Temporal lobe (tissue), 2 donors: ENCODE measurements around a stretch of chr13.

- RAMPAGE, long total RNA = no peak
Observed at GRCh38 chr13:108873295-108873628, 243.9 kb downstream of the MYO16 start.

- RAMPAGE, long total RNA = no peak
Observed at GRCh38 chr13:108957557-108957934, 328.1 kb downstream of the MYO16 start.

DNA sequence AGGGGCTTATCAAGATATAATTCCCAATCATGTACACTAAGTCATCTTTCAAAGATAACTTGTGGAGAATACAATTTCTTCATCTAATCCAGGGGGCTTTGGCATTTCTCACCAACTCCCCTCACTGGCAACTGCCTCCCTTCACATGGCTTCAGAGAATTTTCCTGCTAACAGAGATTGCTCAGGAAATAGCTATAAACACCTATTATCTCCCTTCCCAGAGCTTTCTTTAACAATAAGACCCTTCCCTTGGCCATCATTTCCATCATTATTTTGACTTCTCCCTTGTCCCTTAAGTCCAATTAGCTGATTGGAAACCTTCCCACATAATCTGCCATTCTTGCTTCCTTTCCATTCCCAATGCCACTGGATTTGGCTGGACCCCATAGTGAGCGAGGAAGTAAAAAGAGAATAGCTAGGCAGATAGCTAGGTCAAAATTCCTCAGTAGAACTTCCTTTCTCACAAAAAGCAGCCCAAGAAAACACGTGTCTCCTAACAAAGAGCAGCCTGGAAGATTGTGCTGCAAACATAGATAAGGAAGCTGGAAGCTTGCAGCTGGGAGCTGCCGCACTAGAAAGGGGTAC, 522.0 kb downstream of the IRS2 start:
- RAMPAGE, long total RNA = no peak

GRCh38 chr13:109309858-109310612, 476.3 kb downstream of the IRS2 start:
- RAMPAGE, long total RNA = no peak

- RAMPAGE, long total RNA = no peak
Observed at GRCh38 chr13:109318470-109318749, 468.0 kb downstream of the IRS2 start.

DNA sequence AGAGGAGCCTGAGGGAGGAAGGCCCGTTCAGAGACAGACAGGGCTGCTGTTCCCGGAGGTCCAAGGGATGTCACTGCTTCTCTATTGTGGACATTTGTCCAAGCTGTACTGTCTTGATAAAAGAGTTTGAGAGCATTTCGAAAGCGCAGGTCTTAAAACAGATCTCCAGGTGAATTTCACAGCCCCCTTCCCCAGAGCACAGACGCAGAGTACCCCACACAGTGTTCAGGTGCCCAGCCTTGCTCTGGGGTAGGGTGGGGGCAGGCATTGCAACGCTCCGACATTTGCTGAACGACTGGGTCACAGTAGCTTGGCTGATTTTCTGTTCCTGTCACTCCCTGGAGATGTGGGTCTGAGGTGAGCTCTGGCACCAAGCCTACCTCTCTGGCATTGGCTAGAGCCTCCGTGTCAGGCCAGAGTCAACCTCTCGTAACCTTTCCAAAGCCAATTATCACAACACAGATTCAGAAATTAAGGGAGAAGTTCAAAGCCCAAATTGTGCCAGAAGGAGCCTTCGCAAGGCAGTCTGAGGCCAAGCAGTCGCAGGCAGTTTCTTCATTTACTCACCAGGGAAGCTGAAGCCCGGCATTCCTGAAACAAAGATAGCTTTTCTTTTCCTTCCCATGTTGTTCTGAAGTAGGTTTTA, 117.2 kb downstream of the IRS2 start:
- RAMPAGE, long total RNA = no peak

GRCh38 chr13:110023573-110024119, 237.3 kb upstream of the IRS2 start:
- RAMPAGE, long total RNA = no peak

- RAMPAGE, long total RNA = no peak
Observed at GRCh38 chr13:110129593-110130005, 177.4 kb downstream of the COL4A1 start.

DNA sequence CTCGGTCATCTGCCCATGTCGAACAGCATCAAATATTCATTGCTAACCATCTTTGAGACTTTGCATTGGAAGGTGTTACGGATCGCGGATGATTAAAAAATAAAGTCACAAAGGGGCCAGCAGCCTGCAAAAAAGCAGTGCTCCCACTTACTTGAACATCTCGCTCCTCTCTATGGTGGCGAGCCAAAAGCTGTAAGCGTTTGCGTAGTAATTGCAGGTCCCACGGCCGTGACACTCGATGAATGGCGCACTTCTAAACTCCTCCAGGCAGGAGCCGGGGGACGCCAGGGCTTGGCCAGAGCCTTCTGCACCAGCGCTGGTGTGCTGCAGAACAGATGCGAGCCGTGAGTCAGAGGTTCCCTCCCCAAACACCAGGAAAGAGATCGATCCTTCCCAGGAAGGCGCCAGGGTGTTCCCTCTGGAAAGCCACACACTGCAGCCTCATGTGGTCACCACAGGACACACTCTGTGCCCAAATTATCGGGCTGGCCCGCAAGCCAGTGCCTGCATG, 154.7 kb downstream of the COL4A1 start:
- RAMPAGE, long total RNA = no peak

- RAMPAGE, long total RNA = no peak
Observed at GRCh38 chr13:110160954-110161600, 145.9 kb downstream of the COL4A1 start.

DNA sequence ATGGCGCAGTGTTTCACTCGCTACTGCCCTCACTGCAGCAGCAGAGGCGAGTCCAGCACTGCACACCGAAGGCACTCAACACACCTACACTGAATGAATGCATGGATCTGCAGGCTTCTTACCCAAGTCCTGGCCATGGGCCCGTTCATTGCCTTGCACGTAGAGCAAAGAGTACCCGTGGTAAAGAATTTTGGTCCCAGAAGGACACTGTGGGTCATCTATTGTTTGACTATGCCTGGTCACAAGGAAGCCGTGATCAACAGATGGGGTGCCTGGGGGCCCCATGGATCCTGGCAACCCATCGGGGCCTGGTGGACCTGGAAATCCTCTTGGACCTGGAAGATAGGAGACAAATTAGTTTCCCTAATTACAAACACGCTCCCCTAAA, 144.9 kb downstream of the COL4A1 start:
- RAMPAGE, long total RNA = no peak

DNA sequence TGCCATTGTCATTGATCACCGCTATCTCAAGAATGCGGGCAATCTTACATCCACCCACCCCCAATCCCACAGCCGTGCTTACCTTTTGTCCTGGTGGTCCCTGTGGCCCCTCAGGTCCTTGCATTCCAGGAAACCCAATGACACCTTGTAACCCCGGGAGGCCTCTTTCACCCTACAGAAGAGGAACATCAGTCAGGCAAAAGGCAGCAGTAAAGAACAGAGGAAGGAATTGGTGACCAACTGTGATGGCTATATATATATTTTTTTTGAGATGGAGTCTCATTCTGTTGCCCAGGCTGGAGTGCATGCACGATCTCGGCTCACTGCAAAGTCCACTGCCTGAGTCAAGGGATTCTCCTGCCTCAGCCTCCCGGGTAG, 93.1 kb downstream of the COL4A1 start:
- RAMPAGE, long total RNA = no peak

DNA sequence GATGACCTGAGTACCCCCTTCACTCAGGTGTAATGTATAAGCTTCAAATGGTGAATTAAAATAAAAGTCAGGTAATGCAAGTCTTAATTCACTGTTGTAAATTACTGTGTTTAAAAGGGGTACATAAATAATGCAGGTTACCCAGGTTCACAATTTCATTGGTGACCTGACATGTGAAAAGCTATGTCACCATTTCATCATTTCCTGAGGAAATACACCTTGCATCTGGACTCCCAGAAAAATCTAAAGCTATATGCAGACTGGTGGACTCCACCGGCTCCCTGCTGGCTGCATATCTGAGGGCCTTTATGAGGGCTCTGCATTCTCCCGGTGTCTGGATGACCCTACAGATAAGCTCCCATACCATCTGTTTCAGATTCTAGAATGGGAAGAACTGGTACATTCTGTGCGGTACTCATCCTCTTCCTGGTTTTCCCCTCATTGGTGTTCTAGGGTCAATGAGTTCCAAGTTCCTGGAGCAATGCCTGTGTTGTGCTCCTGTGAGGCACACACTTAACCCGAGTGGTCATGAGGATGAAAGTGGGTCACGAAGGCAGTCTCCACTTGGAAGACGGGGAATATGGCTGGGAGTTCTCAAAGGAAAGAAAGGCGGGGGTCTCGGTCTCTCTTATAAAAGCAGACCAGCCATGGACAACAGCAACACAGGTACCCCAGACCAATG, 60.5 kb downstream of the COL4A1 start:
- RAMPAGE, long total RNA = no peak

- RAMPAGE, long total RNA = no peak
Observed at GRCh38 chr13:110248003-110248330, 59.0 kb downstream of the COL4A1 start.

- RAMPAGE, long total RNA = no peak
Observed at GRCh38 chr13:110250133-110251198, 56.5 kb downstream of the COL4A1 start.

GRCh38 chr13:110293452-110293913, 13.5 kb downstream of the COL4A1 start:
- RAMPAGE, long total RNA = no peak

GRCh38 chr13:110313759-110314448, 6.8 kb downstream of the COL4A2 start:
- RAMPAGE, long total RNA = no peak

DNA sequence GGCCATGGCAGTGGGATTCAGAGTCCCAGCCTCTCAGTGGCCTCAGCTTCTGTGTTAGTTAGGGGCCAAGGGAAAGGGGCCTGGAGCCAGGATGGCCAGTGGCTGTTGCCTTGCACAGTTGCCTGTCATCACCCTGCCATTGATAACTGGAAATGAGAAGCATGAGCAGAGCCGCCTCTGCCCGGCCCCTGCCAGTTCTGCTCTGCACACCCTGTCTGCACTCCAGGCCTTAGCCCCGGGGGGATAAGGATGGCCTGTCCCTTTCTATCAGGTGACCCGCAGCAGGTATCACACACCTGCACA, 7.8 kb downstream of the COL4A2 start:
- RAMPAGE, long total RNA = no peak

DNA sequence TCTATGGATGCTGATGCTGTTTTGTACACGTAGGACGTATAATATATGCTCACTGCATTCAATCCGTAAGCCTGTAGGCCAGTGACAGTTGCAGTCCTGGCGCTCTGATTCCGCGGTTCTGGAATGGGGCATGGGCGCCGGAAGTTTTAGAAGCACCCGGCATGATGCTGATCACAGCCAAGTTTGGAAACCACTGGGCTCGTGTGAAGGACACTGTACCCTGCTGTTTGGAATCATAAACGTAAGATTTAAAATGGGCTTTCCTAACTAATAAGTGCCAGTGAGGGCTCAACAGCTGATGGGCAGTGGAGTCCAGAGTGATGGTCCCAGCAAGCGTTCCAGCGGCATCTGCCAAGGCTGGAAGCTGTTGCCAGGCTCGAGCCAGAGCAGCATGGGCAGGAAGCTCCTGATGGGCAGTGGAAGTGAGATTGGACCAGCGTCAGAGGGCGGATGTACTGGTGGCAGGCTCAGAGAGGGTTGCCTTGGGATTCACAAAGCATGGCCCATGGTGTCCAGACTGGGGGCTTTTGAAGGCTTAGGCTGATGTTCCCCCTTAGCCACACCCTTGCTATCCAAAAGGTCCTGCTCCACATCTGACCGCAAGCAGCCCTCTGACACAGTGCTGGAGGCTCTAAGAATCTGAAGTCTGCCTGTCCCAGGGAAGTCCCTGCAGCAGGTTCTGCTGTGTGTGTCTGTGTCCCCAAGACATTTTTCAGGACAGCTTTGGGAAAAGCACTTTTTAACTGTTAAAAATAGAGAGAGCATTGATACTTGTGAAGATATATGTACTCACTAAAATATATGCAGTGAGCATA, 30.2 kb downstream of the COL4A2 start:
- RAMPAGE, long total RNA = no peak

GRCh38 chr13:110353219-110353611, 46.1 kb downstream of the COL4A2 start:
- RAMPAGE, long total RNA = no peak